Parotid gland (tissue), 1 donor: ENCODE measurements around a stretch of chr14.

DNA sequence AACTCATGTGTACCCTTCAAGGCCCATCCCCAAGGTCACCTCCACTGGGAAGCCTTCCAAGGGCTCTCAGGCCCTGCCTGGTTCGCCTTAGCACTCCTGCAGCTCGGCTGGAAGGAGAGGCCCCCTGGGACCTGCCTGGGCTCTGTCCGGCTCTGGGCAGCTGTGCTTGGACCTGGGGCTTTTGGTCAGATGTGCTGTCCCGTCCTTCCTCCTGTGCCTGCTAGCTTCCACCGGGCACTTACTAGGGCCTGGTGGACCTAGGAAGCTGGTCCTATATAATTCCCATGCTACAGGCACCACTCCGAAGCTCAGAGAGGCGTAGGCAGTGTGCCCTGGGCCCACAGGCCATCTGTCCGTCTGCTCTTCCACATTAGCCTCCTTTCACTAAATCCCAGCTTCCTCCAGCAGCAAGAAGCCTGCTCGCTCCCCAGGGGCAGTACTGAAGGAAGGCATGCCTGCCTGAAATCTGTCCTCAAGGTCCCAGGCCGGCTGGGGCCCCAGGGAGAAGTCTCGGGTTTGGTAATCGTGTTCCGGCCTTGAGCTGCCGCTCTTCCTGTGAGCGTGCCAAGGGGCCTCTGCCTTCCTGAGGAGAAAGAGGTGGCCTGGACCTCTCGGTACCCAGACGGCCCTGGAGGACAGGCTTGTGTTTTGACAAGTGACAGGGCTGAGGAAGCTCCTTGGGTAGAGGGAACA, 15.3 kb upstream of the DLK1 start:
- PRO-cap, result no peak

DNA sequence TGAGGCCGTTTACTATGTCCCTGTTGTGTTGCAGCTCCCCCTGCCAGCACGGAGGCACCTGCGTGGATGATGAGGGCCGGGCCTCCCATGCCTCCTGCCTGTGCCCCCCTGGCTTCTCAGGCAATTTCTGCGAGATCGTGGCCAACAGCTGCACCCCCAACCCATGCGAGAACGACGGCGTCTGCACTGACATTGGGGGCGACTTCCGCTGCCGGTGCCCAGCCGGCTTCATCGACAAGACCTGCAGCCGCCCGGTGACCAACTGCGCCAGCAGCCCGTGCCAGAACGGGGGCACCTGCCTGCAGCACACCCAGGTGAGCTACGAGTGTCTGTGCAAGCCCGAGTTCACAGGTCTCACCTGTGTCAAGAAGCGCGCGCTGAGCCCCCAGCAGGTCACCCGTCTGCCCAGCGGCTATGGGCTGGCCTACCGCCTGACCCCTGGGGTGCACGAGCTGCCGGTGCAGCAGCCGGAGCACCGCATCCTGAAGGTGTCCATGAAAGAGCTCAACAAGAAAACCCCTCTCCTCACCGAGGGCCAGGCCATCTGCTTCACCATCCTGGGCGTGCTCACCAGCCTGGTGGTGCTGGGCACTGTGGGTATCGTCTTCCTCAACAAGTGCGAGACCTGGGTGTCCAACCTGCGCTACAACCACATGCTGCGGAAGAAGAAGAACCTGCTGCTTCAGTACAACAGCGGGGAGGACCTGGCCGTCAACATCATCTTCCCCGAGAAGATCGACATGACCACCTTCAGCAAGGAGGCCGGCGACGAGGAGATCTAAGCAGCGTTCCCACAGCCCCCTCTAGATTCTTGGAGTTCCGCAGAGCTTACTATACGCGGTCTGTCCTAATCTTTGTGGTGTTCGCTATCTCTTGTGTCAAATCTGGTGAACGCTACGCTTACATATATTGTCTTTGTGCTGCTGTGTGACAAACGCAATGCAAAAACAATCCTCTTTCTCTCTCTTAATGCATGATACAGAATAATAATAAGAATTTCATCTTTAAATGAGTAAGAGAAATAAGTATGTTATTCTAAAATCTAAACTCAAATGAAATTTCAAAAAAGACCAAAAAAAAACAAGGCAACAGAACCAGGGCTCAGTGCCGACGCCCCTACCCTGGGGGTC, 7.8 kb downstream of the DLK1 start:
- PRO-cap, result no peak

- PRO-cap, result no peak
Measured at GRCh38 chr14:100900926-100901409, 2.6 kb downstream of the RTL1 start.

DNA sequence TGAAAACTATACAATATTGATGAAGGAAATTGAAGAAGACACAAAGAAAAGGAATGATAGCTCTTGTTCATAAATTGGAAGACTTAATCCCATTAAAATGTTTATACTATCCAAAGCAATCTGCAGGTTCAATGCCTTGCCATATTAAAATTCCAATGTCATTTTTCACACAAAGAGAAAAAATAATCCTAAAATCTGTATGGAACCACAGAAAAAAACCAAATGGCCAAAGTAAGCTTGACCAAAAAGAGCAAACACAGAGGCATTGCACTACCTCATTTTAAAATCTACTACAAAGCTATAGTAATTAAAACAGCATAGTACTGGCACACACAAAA, 203.7 kb upstream of the RTL1 start:
- PRO-cap, result no peak

DNA sequence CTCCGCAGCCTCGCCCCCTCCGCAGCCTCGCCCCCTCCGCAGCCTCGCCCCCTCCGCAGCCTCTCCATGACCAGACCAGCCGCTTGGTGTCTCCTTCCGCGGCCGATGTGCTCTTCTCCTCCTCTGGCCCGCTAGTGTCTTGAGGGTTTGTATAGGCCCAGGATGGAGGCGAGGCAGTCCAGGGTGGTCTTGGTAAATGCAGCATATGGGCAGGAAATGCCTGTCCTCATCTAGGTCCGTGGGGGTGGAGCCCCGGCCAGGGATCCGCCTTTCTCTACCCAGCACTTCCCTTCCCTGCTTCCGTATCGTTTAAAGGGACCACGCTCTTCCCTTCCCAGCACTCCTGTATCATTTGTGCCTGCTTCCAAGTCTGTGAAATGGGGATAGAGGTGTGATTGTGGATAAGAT, 326.6 kb upstream of the RTL1 start:
- PRO-cap, result no peak

GRCh38 chr14:101369760-101370345, 391.7 kb upstream of the PPP2R5C start:
- PRO-cap, result no peak

GRCh38 chr14:101526956-101527508, 234.5 kb upstream of the PPP2R5C start:
- PRO-cap, result unidirectional peak, minus-strand start at chr14:101527236

DNA sequence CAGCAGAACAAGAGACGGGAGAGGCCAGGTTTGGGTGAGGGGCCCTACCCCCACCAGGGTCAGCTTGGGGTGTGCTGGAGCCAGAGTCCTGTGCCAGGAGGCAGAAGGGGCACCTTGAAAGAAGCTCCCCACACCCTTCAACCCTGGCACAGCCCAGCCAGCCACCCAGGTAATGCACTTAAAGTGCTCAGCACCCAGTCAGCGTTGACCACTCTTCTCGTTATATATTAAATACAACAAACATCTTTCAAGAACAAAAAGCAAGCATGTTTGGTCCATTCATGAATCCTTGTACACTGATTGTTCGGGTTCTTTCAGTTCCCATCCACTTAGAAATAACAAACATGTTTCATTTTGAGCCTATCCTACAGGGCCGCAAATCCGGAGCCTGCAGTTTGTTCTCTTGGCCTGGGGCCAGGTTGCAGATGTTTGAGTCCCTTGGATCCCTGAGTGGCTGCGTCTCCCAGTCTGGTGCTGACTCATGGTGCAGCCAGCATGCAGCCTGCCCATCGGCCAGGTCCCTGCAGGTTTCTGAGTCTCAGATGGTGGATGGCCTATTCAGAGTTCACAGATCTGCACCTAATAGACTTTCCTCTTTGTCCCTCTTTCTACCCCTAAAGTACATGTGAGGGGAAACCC, 2.0 kb upstream of the DYNC1H1 start:
- PRO-cap, result no peak

DNA sequence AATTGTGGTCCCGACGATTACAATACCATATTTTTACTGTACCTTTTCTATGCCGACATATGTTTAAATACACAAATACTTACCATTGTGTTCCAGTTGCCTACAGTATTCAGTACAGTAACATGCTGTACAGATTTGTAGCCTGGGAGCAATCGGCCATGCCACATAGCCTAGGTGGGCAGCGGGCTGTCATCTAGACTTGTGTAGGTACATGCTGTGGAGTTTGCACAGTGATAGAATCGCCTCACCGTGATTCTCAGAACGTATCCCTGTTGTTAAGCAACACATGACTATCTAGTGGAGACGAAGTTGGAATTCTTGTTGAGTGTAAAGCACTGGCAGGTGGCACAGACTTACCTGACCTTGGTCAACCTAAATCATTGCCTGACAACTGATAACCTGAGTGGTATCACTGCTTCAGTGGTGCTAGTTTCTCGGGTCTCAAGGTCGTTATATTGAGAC, 25.5 kb downstream of the DYNC1H1 start:
- PRO-cap, result no peak

DNA sequence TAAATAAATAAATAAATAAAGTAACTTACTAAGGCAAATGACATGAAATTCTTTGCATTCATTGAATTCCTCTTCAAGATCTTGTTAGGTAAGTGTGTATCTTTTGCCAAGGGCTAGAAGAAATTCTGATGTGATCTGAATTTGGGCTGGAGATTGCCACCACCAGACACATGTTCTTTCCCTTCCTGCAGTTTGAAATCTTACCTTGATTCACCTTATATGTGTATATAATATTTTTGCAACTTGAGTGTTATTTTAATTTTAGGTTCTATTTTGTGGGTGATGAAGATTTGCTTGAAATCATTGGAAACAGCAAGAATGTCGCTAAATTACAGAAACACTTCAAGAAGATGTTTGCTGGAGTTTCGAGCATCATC, 39.9 kb downstream of the DYNC1H1 start:
- PRO-cap, result no peak

- PRO-cap, result no peak
Measured at GRCh38 chr14:102016566-102017395, 52.4 kb downstream of the DYNC1H1 start.

DNA sequence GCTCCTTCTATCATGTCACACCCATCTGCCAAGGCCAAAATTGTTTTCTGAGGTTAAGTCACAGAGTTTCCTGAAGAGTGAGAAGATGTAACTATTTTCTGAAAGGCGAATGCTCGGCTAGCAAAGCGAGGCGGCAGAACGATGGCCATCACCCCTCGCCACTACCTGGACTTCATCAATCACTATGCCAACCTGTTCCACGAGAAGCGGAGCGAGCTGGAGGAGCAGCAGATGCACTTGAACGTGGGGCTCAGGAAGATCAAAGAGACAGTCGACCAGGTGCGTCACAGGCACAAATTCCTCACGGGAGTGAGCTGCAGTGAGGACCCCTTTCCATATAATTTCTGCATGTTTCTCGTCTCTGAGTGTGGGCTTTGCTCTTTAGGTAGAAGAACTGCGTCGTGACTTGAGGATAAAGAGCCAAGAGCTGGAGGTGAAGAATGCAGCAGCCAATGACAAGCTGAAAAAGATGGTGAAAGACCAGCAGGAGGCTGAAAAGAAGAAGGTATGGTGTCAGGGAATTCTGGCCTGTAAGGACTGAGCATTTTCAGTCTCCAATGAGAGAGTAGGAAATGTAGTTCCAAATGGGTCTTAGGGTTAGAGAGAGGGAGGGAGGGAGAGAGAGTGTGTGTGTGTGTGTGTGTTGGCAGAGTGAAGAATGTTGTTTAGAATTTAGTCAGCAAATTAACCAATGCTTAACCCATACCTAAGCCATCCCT, 57.3 kb downstream of the HSP90AA1 start:
- PRO-cap, result no peak

DNA sequence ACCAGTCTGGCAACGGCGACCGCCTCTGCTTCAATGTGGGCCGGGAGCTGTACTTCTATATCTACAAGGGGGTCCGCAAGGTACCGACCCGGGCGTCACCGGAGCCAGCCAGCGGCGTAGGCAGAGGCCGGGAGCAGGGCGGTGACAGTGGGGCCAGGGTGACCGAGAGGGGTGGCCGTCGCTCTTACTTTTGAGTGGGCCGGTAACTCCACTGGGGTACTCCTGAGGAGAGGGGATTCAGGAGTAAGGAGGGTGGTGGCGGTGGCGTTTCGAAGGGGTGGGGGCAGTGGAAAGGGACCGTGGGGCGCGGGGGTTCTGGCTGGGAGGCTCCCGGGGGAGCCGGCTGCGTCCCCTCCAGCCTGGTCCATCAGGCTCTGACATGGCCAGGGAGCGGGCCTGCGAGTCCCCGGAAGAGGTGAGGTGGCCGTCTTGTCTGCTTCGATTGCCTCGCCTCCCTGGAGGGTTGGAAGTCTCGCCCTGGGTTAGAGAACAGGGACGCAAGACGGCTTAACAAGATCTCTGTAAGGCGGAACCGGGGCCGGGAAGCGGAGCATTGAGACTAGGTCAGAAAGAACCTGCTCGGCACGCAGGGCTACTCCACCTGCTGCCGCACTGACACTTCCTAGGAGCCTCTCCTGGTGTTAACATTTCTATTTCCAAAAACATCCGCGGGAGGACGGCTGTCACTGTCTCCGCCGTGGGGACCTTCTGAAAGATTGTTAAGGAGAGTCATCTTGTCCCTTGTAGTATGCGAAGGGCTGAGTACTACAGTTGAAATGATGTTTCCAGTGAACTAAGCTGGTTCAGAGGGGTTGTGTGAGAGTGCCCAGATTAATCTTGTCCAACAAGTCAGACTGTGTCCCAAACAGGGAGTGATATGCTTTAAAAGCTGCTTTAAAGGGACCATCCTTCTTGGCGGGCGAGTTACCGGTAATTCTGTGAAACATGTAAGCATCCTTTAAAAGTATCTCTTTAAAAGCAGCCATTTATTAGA, 693 bp downstream of the WDR20 start:
- PRO-cap, result no peak

- PRO-cap, result no peak
Measured at GRCh38 chr14:102154859-102155575, 15.3 kb downstream of the WDR20 start.

DNA sequence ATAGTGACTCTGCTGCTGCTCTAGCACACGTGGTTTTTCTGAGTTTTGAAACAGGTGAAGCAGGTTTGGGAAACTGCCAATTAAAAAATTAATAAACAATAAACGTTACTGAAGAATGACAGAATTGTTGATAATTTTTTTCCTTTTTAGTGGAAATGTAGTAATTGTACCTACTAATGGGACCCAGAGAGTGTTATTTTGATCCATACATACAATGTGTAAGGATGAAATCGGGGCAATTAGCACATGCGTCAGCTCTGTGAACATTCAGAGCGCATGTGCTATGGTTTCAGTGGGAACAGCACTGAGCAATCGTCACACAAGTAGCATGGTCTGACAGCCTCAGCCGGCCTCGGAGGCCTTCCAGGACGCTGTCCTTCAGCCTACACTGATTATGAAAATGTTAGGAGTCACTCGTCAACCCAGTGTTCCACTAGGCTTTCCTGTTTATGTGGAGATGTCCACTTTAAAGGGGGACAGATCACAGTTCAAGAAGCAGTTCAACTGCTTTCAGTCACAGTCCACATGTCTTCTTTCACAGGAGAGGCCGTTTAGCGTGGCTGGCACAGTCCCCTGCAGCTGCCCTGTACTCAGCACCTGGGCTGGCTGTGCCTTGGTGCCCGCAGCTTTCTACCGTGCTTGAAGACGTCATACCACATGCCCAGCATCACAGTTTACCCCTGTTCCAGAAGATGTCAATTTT, 51.8 kb downstream of the MOK start:
- PRO-cap, result no peak

- PRO-cap, result no peak
Measured at GRCh38 chr14:102262947-102263638, 41.9 kb downstream of the MOK start.

- PRO-cap, result no peak
Measured at GRCh38 chr14:102292556-102292755, 12.5 kb downstream of the MOK start.

- PRO-cap, result no peak
Measured at GRCh38 chr14:102592740-102593685, 564 bp downstream of the RCOR1 start.

GRCh38 chr14:102819271-102820138, 42.3 kb downstream of the TRAF3 start:
- PRO-cap, result no peak

DNA sequence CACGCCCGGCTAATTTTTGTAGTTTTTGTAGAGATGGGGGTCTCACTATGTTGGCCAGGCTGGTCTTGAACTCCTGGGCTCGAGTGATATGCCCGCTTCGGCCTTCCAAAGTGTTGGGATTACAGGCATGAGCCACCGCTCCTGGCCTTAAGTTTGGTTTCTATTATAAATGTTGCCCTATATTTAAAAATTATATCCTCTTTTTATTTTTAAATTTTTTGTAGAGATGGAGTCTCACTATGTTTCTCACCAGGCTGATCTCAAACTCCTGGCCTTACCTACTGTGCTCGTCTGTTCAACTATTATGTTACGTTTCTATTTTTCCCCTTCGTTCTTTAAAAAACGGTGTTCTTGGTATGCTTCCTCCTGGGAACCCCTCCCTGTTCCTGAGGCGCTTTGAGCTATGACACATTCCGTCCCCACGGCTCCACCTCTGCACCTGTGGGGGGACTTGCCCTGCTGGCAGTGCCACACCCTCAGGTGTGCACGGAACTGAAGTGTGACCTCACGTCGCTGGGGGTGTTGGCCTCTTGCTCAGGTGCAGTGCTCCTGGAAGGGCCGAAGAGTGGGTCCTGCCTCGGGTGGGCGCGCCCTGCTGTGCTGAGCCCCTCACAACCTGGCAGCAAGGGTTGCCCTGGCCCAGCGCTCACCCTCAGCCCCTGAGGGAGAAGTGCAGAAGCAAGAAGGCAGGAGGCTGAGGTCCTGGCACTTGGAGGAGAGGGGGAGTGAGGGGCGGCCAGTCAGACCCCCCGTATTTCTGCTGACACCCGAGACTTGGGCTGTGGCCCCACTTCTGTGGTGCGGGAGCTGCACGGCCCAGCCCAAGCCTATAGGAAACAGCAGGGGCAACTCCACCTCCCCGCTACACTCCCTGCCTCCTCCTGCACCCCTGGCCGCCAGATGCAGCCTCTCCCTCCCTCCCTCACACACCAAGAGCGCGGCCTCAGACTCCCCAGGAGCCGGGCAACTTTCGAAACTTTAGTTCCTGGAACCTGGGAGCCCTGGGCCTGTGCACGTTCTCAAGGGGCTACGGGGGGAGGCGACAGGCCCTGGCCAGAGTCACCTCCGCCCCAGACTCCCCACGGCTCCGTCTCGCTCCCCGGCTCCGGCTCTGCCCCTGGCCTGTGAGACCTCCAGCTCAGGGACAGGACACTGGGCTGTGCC, 5.0 kb downstream of the AMN start:
- PRO-cap, result no peak